Colic lymph node (tissue), 1 donor: ENCODE measurements around the genes HS6ST2, PABIR3, CT45A2 and BRS3.

DNA sequence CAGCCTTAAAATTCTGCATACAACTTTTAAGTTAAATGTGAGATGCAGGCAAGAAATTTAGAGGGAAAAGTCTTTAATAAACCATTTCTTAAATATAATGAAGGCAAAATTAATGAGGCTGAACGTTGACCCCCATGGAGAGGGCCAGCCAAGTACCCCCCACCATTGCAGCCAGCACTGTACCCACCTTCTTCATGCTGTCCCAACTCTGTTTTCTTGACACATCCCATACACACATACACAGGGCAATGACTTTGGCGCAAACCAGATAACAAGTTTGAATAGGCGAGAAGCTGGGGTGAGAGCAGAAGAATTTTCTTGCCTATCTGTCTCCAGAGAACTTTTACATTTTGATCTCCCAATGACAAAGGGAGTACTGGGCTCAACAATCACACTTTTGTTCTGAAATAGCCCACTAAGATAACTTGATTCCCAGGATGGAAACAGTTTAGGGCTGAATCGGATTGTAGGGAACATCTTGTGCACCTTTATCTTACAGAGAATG, 77.8 kb downstream of the MBNL3 start:
- PRO-cap, result no peak

DNA sequence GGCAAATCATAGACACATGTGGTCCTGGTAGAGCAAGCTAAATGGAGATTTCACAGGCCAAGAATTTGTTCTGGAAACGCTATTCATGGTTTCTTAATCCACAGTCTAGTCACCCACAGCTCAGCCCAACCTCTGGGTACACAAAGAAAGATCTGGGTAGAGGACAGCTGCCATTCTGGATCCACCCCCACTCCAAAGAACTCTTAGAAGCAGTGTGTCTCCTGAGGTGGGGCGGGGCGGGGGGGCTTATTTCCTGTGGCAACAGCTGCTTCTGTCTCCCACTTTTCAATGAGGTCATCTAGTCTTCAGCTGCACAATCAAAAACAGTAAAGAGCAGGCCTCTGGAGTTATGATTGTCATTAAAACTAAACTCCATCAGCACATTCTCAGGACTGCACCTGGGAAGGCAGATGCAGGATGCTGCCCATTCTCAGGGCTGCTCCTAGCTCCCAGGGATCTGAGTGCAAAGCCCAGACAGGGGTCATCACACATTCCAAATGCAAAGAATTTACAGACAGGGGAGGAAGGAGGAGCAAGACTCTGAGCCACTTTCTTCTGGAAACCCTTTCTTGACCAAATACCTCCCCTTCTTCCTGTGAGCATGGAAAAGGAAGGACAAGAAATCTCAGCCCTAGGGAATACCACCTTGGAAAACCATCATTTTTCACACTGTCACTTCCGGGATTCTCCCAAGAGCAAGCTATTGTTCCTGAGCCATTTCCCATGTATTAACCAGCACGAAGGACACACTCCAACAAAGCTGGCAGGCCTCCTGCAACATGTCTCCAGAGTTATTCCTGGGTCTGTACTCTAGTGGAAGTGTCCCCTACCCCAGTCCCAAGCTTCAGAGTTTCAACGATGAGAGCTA, 207.2 kb downstream of the HS6ST2 start:
- PRO-cap, result no peak

DNA sequence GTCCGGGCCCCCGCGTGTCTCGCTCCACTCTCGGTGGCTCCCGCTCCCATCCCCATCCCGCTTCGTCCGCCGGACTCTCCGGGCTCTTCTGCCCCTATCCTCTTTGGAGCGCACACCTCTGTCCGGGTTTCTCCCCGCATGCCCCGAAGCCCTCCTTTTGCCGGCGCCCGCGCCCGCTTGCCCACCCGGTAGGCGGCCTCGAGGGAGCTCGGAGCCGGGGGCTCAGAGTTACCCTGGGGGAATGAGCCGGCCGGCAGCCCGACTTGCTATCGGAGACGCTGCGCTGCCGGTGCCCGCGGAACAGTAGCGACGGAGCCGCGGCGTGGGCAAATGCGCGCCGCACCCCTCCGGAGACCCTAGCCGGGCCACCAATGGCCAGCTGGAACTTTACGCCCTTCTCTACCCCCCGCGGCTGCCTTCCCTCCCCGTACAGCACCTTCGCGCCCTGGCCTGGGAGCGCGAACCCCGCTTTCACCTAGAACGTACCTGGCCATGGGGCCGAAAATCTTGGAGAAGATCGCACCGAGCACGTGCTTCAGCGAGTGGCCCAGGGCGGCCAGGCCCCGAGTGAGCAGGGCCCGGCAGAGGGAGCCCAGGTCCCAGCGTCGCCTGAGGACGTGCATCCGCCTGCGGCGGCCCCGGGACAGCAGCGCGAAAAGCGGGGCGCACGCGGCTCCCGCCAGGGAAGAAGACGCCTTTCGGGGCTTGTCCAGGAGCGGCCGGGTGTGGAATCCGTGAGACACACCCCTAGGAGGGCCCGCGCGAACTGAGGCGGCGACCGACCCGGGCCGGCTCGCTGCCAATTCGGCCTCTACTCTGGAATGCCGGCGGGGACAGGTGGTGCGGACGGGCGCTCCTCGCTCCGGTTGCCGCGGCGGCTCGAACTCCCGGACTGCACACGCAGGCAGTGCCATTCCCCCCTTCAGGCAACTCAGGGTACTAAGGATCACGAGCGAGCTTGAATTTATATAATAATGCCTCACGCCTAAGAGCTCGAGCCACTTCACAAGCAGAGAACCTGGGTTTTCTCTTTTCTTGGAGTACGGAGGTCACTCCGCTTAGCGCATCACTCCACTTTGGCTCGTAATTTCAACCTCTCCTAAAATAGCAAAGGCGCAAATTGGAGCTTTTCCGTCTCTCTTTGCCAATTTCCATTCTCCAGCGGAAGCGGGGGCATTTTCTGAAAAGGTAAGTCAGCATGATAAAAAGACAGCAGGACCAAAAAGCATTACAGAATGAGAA, at the start of gene HS6ST2:
Gene HS6ST2 (minus strand): TSS at position 941 of the 1,242 bp plus-strand sequence.
- PRO-cap, result no peak

DNA sequence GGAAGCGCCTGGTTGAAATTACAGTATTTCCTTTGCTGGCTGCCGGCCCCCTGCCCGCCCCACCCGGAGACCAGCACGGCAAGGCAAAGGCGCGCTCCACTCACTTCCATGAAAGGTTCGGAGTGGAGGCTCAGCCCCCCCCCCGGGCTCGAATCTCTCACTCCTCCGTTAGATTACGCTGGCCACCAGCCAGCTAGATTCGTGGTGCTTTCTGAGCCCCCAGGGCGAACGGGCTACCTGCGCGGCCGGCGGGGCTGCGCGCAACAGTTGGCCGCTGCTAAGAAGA, 1.8 kb downstream of the GPC4 start:
- PRO-cap, result no peak

- PRO-cap, result no peak
These were observed 261.8 kb upstream of the GPC4 start for GRCh38 chrX:133677138-133677361.

DNA sequence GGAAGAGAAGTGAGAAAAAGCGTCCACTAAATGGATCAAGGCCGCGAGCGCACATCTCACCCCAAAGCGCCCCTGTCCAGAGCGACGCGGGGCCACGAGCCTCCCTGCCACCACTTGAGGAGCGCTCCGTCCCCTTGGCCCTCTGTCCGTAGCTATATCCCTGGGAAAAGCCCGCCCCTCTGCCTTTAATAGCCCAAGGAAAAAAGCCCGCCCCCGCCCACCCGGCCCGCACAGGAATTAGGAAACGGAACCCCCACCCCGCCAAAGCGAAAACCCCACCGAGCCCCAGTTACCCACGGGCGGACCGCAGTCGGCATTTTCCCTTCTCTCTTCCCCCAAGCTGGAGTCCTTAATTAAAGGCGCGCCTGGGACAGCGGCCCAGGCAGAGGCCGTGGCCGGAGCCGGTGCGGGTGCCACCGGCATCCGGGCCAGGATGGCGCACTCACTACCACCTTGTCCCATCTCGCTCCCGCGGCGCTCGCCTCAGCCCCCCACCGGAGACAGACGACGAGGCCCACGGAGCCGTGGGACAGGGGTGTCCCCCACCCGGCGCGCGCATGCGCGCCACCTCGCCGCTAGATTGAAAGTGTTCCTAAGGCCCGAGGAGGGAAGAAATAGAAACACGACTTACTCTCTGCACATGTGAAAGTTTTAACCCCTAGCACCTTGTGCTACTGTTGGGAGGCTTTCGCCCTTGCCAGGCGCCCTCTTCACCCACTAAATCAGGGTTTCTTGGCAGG, 64.5 kb upstream of the CCDC160 start:
- PRO-cap, result no peak

GRCh38 chrX:134473138-134473641, 13.2 kb downstream of the HPRT1 start:
- PRO-cap, result no peak

- PRO-cap, result no peak
These were observed 60.2 kb downstream of the HPRT1 start for GRCh38 chrX:134520124-134520552.

GRCh38 chrX:134545320-134545984, 85.5 kb downstream of the HPRT1 start:
- PRO-cap, result no peak

GRCh38 chrX:134669579-134670118, 11.4 kb upstream of the PLAC1 start:
- PRO-cap, result no peak

GRCh38 chrX:134803569-134804209, 3.3 kb upstream of the PABIR3 start:
- PRO-cap, result no peak

DNA sequence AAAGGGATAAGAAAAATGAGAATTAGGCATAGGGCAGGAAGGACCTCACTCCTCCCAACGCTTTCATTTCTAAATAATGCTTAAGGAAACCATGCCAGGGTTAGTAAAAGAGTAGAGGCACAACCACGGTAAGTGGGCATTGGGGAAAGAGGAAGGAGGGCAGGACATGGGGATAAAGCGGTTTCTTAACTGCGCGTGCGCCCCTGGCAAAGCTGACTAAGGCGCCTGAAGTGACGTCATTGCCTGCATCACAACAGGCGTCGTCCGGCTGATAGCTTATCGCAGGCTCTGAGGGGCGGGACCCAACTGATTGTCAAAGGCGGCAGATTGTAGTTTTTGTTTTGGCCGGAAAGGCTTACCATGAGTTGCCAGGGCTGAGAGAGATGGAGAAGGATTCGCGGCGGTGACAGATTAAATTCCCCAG, at the start of gene PABIR3:
Gene PABIR3 (plus strand): TSS at position 339 of the 424 bp plus-strand sequence.
- PRO-cap, result bidirectional peak, plus-strand start at position 339 of the sequence, minus-strand start at position 187 of the sequence

DNA sequence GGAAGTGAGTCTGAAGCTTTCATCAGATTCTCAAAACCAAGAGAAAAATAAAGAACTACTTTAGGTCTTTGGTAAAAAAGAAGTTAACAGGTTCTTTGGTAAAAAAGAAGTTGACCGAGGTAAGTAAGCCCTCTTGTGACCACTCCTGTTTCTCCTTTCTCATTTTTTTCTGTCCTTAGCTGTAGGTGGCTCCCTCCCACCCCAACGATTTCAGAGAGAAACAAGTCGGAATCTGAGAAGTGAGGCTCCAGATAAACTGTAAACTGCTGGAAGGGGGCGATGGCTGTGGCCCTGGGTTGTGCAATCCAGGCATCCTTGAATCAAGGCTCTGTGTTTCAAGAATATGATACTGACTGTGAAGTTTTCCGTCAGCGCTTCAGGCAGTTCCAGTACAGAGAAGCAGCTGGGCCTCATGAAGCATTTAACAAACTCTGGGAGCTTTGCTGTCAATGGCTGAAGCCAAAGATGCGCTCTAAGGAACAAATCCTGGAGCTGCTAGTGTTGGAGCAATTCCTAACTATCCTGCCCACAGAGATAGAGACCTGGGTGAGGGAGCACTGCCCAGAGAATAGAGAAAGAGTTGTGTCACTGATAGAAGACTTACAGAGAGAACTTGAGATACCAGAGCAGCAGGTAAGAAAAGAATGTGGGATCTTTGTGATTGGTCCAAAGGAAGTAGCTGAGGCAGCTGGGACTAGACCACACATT, 2.4 kb downstream of the ZNF449 start:
- PRO-cap, result no peak

DNA sequence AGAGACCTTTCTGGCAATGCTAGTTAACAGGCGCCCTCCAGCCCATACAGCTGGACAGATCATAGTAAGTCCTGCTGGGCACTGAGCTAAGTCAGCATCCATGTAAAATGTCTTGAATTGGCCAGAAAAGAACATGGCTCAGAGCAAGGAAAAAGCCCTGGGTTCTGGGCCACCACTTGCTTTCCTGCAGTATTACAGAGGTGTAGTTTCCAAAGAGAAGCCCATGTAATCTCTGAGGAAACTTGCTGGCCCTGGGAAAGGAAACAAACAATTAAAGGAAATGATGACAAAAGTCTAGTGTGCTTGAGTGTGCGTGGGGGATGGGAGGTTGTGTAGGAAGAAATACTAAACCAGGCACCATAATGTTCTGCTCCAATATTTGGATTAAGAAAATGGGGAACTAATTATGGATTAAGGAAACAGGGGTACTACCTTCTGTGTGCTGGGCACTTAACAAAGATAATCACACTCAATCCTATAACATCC, 37.6 kb downstream of the ZNF449 start:
- PRO-cap, result no peak

- PRO-cap, result no peak
These were observed 42.5 kb downstream of the SMIM10L2A start for GRCh38 chrX:135464266-135464662.

DNA sequence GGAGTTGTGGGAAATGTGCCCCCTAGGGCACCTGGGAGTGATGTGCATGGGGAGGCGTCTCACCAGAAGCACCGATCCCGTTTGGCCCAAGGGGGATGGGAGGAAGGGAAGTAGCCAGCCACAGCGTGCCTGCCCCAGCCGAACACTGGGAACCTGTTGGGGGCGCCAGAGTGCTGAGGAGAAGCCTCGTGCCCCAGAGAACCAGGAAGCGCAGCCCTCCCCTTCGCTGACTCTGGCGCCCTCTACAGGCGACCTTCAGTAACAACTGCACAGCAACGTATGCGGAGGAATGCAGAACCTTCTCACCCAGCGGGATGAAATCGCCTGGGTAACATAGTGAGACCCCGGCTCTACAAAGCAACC, at the start of gene CT45A2:
Gene CT45A2 (minus strand): TSS at position 147 of the 363 bp plus-strand sequence.
- PRO-cap, result no peak

GRCh38 chrX:136173901-136174796, 22.7 kb upstream of the FHL1 start:
- PRO-cap, result no peak

- PRO-cap, result no peak
These were observed 12.5 kb downstream of the FHL1 start for GRCh38 chrX:136209125-136209931.

- PRO-cap, result no peak
These were observed at the start of gene BRS3 for GRCh38 chrX:136487753-136488151. Gene BRS3 (plus strand): TSS chrX:136487947.

DNA sequence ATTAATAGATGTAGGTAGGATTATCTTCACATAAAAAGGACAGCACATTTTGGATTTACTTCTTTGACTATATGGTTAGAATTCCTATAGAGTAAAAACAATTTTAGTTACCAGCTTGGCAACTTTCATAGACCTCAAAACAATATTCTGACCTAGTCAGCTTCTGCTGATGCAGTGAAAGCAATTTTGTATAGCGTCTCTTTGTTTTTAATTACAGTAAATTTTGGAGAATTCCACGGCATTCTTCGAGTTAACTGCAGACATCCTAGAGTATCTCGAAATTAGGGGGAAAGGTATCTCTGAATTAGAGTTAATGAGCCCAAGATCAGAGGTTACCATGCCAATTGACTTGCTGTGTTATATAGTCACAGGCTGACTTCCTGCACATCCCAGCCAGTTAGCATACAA, 3.6 kb downstream of the BRS3 start:
- PRO-cap, result no peak